HT1080 (cell line): Measurements from ENCODE around the gene RNASEH2B.

RAMPAGE:
- cytosol, long total RNA, result no peak
- long total RNA, result no peak
- nucleus, long total RNA, result no peak
Measured at GRCh38 chr13:50114331-50115156, 99.3 kb downstream of the KCNRG start.

RAMPAGE:
- cytosol, long total RNA, result no peak
- long total RNA, result no peak
- nucleus, long total RNA, result no peak
Measured at GRCh38 chr13:50124953-50125442, 109.8 kb downstream of the KCNRG start.

GRCh38 chr13:50126869-50127867 is 111.9 kb downstream of the KCNRG start:
RAMPAGE:
- cytosol, long total RNA, result no peak
- long total RNA, result no peak
- nucleus, long total RNA, result no peak

GRCh38 chr13:50512937-50513976 is 330.2 kb downstream of the DLEU7 start:
RAMPAGE:
- cytosol, long total RNA, result no peak
- long total RNA, result no peak
- nucleus, long total RNA, result no peak

DNA sequence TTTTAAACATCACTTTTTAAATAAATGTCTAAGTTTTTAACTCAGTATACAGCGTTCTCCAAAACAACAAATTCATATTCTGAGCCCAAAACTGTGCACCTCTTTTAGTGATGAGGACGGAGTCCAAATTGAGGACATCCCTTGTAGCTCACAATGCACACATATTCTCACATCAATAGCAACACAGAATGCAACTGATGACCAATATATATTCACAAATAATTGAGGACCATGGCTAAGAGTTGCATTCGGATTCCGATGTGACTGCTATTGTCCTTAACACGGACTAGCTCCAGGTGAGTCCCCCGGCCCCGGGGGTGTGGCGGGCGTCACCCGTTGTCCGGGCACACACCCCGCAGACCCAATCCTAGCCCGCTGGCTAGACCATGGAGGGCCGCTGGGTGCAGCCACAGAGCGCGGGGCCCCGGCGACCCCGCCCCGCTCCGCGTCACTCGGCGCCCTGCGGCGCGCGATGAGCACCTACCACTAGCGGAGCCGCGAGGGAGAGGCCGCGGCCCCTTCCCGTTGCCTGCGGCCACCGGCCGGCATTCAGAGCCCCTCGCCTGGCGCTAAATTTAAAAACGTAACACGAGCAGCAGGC is at the start of gene RNASEH2B:
RNASEH2B (plus strand) TSS at position 486 of the 601 bp plus-strand sequence.
RAMPAGE:
- cytosol, long total RNA, result no peak
- long total RNA, result no peak
- nucleus, long total RNA, result no peak

GRCh38 chr13:50911439-50911829 is 1.8 kb downstream of the RNASEH2B start:
RAMPAGE:
- cytosol, long total RNA, result no peak
- long total RNA, result no peak
- nucleus, long total RNA, result no peak

DNA sequence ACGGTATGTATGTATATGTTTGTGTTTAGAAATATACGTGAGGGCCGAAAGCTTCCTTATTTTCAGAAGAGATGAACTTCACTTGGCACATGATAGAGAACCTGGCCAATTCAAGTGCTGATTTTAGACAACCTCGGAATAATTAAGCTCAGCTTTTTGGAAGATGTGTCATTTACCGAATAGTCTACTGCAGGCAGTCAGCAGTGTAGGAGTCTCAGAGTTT is 4.6 kb downstream of the RNASEH2B start:
RAMPAGE:
- cytosol, long total RNA, result no peak
- long total RNA, result no peak
- nucleus, long total RNA, result no peak

GRCh38 chr13:50940425-50940684 is 30.8 kb downstream of the RNASEH2B start:
RAMPAGE:
- cytosol, long total RNA, result no peak
- long total RNA, result no peak
- nucleus, long total RNA, result no peak

DNA sequence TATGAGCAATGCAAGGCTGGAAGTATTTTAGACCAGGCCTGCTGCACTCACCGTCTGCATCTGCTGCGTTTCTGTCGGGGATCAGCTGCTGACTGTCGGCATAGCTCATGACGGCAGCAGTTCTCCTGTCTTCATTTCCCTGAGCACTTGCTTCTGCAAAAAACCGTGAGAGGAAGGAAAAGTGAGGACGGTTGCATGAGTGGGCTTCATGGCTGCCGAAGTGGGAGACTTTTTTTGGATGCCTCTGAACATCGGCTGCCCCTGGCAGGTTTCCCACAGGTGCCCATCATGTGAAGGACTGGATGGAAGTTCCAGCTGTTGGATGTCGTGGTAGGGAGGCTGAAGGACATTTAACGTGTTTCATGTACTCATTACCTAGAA is 94.6 kb downstream of the RNASEH2B start:
RAMPAGE:
- cytosol, long total RNA, result no peak
- long total RNA, result no peak
- nucleus, long total RNA, result no peak

GRCh38 chr13:51043311-51043738 is 67.7 kb downstream of the C13orf42 start:
RAMPAGE:
- cytosol, long total RNA, result no peak
- long total RNA, result no peak
- nucleus, long total RNA, result no peak

RAMPAGE:
- cytosol, long total RNA, result no peak
- long total RNA, result no peak
- nucleus, long total RNA, result no peak
Measured at GRCh38 chr13:51066412-51066881, 44.6 kb downstream of the C13orf42 start.

DNA sequence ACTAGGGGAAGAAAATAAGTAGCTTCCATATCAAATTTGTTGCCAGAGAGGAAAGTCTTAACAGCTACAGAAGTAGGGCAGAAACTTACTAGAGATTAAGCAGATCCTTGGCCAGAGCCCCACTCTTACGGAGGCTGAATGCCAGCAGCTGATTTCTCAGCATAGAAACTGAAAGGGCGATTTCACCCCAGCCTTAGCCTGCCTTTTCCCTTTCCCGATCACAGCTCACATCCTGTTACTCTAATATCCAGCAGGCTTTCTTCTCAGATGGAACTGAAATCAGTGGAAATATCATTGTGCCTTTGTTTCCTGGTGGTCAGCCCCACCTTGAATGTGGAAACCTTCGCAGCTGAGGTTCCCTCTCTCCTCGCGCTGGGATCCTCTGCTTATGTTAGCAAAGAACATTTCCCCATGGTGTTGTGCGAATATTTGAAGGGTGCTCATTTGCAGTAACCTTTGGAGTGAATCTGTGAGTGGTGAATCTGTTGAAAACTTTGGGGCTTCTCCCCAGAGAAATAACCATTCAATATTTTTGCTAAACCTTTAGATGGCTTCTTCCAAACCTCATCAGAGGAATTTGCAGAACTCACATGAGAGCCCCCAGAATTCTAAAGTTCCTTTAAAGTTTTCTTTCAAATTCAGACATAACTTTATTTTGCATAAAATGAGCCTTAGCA is 8.5 kb downstream of the FAM124A start:
RAMPAGE:
- cytosol, long total RNA, result no peak
- long total RNA, result no peak
- nucleus, long total RNA, result no peak

DNA sequence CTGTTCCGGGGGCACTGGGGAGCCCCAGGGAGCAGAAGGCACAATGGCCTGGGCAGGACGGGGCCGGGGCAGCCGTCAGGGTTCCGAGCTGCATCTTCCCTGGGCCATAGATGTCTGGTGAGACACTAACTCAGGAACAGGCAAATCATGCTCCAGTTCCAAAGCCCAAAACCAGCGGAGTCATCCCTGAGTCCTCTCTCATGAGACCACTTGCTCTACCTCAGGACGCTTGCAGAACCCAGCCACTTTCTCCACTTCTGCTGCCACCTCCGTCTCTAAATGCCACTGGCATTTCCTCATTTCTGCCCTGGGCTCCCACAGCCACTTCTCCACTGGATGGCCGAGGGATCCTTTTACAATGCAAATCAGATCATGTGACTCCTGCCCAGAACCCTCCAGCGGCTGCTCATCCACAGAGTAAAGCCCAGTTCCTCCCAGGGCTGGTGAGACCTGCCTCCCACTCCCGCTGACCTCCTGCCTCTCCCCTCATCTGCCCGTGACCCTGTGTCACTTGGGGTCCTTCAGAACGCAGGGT is 36.8 kb downstream of the FAM124A start:
RAMPAGE:
- cytosol, long total RNA, result no peak
- long total RNA, result no peak
- nucleus, long total RNA, result no peak

GRCh38 chr13:51371468-51372933 is 32.5 kb downstream of the SERPINE3 start:
RAMPAGE:
- cytosol, long total RNA, result no peak
- long total RNA, result no peak
- nucleus, long total RNA, result no peak

DNA sequence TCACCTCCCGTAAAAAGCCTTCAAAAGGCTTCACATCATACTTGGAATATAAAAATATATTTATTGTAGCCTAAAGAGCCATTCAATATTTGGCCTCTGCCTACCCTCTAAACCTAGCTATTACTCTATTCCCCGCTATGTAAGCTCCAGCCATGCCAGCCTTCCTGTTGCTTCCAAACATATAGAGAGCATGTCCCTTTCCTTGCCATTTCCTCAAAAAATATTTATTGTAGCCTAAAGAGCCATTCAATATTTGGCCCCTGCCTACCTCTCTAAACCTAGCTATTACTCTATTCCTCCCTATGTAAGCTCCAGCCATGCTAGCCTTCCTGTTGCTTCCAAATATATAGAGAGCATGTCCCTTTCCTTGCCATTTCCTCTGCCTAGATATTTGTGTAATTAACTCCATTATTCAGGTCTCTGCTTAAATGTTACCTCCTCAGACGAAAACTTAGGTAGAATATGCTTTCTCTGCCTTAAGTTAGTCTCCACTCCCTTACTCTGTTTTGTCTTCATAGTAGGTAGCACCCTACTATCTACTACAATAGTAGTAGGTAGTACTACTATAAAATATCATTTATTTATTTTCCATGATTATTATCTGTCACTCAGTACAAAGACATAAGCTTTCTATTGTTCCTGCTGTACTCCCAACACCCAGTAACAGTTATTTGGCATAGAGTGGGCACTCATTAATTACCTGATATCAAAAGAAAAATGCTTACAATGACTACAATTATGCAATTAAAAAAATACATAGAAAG is 52.9 kb downstream of the SERPINE3 start:
RAMPAGE:
- cytosol, long total RNA, result no peak
- long total RNA, result no peak
- nucleus, long total RNA, result no peak

GRCh38 chr13:51643181-51643756 is 59.0 kb downstream of the WDFY2 start:
RAMPAGE:
- cytosol, long total RNA, result no peak
- long total RNA, result no peak
- nucleus, long total RNA, result no peak

GRCh38 chr13:51739524-51739956 is 64.4 kb downstream of the DHRS12 start:
RAMPAGE:
- cytosol, long total RNA, result no peak
- long total RNA, result no peak
- nucleus, long total RNA, result no peak

RAMPAGE:
- cytosol, long total RNA, result no peak
- long total RNA, result no peak
- nucleus, long total RNA, result no peak
Measured at GRCh38 chr13:51752257-51752655, 51.7 kb downstream of the DHRS12 start.

DNA sequence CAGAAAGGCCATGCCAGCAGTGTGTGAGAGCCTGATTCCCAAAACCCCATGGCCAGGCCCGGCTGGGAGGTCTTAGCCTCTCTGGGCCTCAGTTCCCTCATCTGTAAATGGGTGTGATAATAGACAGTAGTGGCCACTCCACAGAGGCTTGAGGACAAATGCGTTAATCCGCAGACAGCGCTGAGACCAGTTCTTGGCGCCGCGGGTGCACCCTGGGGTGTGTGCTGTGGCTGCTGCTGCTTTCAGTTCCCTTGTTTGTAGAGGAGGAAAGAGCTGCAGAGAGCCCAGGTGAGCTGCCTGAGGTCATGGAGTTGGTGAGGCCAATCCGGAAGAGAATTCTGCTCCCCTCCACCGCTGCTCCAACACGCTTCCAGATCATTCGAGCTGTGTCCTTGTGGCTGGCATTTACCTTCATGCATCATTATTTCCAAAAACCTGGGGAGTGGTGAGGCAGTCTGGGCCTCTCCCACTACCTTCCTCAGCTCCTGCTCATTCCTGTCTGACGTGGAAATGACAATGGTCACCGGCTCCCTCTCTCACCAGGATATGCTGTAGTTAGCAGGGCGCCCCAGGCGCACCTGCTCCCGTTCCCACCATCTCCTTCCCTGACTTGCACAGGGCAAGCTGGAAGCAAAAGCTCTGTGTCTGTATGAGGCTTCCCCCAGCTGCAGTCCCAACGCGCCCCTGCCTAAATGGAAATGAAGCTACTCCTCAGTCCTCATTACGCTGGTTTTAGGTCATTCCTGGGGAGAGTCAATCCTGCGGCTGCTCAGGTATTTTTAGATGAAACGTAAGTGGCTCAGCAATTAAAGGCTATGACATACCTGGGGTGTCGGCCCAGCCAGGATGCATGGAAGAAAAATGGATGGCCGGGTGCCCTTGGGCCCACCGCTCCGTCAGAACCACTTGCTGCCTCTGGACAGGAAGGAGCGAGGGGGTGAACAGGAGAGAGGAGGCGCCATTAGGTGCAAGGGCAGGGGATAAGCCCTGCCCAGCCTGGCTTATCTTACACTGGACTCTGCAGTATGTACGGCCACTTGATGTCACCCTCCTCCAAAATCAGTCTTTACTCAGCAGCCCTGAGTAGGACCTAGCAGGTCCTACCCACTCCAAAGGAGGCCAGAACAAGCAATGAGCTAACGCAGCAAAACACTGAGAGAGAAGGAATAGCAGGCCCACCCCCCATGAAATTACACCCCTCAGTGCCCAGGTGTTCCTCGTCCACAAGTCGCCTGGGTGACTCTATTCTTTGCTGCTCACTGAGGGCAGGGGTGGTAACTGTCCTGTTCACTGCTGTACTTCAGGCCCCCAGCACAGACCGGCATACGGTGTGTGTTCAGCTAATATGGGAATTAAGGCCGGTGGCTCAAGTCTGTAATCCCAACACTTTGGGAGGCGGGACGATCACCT is 32.5 kb downstream of the DHRS12 start:
RAMPAGE:
- cytosol, long total RNA, result no peak
- long total RNA, result no peak
- nucleus, long total RNA, result no peak

DNA sequence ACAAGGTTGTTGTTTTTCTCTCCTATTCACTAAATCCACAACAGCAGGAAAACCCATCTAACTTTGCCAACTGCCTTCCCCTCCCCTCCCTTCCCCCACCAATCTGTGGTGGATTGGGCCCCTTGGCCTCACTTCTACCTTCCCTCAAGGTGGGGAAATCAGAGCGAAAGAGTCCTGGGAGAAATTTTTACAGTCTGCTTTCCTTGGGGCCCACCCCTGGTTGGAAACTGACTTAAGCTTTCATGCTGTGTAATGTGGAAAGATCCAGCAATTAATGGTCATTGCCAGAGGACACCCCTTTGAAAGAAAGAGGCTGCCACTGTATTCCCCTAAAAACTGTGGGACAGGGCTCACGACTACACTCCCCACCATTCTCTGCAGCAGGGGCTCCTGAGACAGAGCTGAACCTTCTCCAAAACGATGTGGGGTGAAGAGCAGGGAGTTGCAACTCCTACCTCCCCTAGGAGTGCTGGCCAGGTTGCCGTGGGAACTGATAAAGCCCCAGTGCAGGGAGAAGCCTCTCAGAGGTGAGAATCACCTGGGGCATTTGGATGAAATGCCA is 1.2 kb downstream of the DHRS12 start:
RAMPAGE:
- cytosol, long total RNA, result no peak
- long total RNA, result no peak
- nucleus, long total RNA, result no peak